Fibroblast of the aortic adventitia (primary cell): ENCODE data around the genes ABCD3 and ALG14.

DNA sequence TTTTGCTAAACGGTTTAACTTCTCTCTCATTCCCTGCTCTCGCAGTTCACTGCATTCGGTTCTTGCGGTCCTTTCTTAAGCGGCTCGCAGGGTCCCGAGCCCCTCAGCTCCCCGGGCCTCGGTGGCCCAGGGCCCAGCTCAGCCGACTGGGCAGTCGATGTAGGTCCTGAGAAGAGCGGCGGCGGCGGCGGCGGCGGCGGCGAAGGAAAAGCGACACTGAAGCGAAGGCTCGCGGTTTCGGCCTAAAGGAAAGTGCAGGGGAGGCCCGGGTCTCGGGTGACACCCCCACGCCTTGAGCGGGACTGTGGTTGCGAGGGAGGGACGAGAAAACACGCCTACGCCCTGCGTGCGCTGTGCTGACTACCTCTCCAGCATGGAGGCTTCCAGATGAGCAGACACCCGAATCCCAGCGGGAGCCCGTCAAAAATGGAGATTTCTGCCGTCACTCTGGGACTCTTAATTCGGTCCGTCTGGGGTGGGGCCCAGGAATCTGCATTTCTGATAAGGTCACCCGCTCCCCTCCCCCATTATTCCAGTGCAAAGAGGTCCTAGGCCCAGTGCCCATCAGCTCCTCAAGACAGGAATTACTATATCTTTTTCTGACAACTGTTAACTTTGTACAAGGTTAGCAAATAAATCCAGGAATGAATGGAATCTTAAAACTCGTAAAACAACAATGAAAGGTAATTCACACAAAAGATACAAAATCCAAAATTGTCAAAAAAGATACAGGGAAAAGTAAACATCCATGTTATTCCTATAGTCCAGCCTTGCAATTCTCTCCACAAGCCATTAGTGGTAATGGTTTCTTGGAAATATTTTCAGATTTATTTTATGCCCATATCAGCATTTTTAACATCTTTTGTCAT is 31.1 kb downstream of the DNTTIP2 start:
- CAGE, long polyA plus RNA = no peak

GRCh38 chr1:93871844-93872448 is 7.1 kb downstream of the DNTTIP2 start:
- CAGE, long polyA plus RNA = no peak

DNA sequence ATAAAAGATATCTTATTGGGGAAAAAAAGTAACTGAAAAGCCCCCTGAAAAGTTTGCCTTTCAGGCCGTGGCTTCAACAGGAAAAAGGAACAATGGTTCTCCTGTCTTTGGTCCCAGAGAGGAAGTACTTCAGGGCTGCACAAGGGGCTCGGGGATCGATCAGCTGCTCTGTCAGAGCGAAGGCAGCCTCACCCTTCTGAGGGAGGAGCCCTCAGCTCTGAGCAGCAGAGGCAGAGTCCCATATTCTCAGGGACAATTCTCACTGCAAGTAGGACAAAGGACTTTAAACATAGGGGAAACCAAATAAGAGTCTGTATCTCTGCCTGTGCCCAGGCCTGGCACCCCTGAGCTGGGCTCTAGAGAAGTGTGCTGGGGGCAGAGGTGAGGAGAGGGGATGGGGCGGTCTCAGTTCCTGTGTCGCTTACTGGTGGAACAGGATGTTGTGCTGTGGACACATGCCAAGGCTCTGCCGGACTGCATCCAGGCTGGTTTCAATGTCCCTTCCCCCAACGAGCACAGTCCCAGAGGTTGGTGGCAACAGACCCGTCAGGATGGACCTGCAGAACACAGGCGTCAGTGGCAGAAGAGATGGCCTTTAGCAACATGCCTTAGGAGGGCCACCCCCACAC is 76.6 kb downstream of the ABCA4 start:
- CAGE, long polyA plus RNA = no peak

GRCh38 chr1:94048204-94049226 is 72.4 kb downstream of the ABCA4 start:
- CAGE, long polyA plus RNA = no peak

- CAGE, long polyA plus RNA = no peak
Observed at GRCh38 chr1:94093805-94094393, 27.0 kb downstream of the ABCA4 start.

GRCh38 chr1:94194286-94194838 is 43.0 kb downstream of the ARHGAP29 start:
- CAGE, long polyA plus RNA = no peak

DNA sequence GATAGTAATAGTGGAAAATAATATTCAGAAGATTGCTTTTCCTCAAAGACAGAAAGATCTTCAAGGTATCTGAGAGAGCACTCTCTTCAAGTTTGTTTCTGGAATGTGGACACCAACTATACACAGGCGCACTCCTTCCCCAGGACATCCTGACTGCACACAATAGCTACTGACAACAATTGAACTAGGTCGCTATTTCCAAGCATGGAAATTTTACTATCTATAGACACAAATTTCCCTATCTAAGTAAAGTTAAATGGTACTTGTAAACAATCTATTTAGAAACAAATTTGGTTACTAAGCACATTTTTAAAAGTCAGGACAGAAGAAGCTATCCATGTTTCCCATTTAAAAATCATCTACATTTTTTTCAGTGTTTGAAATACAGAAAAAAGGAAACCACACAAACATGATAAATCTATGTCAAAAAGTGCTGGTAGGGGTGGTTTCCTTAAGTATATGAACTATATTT is 19.0 kb downstream of the ARHGAP29 start:
- CAGE, long polyA plus RNA = no peak

GRCh38 chr1:94406253-94406948 is 11.8 kb upstream of the ABCD3 start:
- CAGE, long polyA plus RNA = no peak

DNA sequence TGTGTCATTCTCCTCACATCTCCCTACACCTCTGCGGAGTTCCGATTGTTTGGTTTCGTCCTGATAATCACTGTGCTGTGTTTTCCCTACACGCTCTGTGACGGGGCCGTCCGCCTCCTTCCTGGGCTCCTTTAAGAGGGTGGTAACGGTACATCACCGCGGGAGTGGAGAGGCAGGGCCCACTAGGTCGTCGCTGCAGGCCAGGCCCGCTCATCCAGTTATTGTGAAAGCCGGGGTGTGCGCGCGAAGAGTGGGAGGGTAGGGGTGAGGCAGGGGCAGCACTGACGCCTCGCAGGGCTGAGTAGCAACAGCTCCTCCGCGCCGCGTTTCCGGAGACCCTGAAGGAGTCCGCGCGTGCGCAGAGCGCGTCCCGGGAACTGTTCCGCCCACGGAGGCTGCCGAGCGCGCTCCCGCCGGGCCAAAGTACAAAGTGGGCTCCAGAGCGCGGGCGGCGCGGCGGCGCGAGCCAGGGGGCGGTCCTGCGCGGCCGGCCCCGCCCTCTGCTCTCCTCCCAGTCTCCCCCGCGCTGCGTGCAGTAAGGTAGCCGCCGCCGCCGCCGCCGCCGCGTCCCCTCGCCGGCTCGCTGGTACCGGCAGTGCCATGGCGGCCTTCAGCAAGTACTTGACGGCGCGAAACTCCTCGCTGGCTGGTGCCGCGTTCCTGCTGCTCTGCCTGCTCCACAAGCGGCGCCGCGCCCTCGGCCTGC is at the start of gene ABCD3:
ABCD3 (plus strand) TSS at position 511 of the 706 bp plus-strand sequence.
- CAGE, long polyA plus RNA = no peak

- CAGE, long polyA plus RNA = no peak
Observed at GRCh38 chr1:94478767-94479499, 60.7 kb downstream of the ABCD3 start.

DNA sequence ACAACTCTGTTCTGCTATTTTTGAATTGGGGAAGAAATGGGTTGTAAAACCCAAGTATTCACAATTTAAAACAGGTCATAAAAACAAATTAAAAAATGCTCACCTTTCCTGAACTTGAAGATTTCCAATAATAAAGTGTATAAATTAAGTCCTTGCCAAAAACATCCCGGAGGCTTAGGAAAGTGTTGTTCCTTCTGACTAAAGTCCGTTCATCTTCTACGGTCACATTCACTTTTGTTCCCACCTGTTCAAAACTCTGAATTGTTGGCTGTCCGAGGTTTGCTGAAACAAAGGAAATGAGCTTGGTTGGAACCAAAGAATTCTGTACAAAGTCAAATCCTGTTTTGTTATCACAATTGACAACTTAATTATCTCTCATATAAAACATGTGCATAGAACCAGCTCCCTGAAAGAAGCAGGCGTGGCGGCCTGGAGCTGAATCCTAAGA is 8.5 kb downstream of the F3 start:
- CAGE, long polyA plus RNA = no peak

DNA sequence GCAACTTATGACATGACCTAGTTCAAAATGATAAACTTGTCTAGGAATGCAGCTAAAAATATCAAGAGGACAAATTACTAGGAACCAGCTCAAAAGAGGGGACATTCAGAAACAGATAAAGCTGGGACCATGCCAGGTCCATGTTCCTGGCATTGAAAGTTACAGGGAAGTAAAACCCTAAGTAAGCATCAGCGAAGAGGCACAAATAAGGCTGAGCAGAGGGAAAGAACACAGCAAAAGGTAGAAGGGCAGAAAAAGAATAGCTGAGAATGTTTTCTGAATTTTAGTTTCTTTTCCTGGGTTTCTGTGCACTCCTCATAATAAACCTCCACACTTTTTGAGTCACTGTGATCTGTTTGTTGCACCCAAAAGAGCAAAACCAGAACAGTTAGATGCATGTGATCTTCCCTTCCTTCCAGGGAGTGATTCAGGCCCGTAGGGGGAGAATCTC is 48.9 kb upstream of the F3 start:
- CAGE, long polyA plus RNA = no peak

GRCh38 chr1:94621347-94621879 is 79.9 kb upstream of the F3 start:
- CAGE, long polyA plus RNA = no peak

DNA sequence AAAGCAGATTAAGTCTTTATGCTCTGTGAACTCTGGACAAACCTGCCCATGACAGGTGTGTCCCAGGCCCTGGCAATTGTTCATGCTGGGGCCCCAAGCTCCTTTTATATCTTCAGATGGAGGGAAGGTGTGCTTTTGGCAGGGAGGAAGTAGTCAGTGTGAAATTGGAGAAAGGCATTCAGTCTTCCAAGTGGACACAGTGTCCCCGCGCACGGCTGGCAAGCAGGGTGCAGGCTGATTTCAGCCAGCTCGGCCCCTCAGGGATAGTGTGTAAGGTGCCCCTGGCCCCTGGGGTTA is 135.2 kb upstream of the F3 start:
- CAGE, long polyA plus RNA = no peak

DNA sequence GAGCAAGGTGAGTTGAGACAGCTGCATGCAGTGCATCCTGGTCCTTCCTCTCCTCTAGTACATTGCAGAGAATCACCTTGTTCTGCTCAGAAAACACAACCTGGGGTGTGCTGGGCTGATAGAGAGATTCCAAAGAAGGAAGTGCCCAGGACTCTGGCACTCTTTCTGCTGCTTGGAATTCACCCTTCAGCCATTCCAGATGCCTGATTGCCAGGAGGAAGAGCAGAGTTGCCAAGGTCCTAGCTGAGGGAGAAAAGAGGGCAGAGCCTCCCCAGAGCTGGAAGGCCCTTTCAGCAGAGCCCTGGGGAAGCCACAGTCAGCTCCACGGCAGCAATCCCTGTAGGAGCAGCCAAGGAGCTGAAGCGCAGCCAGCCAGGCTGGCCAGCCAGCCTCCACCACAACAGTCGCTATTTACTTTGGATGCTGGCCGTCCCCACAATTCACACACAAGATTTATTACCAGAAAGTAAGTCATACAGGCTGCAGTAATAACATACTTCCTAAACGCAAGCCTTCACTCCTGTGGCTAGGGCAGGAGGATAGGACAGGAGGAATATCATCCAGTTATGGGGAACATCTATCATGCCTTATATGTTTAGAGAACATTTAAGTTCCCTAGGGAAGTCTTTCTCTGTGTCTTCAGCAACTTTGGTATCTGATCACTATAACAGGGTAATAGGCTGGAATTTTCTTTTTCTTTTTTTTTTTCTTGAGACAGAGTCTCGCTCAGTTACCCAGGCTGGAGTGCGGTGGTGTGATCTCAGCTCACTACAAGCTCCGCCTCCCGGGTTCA is 36.7 kb upstream of the SLC44A3 start:
- CAGE, long polyA plus RNA = no peak

- CAGE, long polyA plus RNA = no peak
Observed at GRCh38 chr1:94820963-94821584, 917 bp downstream of the SLC44A3 start.

DNA sequence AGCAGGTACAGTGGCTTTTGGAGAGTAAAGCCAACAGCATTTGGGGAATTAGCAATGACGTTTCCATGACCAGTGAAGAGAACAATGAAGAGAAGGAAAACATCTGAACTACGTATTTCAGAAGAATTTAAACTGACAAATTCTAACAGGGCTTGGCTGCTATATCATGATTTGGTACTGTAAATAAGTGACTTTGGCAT is 26.3 kb downstream of the CNN3 start:
- CAGE, long polyA plus RNA = no peak

- CAGE, long polyA plus RNA = no peak
Observed at GRCh38 chr1:94983428-94983780, 56.5 kb upstream of the CNN3 start.

GRCh38 chr1:95002028-95002511 is 70.7 kb downstream of the ALG14 start:
- CAGE, long polyA plus RNA = no peak

DNA sequence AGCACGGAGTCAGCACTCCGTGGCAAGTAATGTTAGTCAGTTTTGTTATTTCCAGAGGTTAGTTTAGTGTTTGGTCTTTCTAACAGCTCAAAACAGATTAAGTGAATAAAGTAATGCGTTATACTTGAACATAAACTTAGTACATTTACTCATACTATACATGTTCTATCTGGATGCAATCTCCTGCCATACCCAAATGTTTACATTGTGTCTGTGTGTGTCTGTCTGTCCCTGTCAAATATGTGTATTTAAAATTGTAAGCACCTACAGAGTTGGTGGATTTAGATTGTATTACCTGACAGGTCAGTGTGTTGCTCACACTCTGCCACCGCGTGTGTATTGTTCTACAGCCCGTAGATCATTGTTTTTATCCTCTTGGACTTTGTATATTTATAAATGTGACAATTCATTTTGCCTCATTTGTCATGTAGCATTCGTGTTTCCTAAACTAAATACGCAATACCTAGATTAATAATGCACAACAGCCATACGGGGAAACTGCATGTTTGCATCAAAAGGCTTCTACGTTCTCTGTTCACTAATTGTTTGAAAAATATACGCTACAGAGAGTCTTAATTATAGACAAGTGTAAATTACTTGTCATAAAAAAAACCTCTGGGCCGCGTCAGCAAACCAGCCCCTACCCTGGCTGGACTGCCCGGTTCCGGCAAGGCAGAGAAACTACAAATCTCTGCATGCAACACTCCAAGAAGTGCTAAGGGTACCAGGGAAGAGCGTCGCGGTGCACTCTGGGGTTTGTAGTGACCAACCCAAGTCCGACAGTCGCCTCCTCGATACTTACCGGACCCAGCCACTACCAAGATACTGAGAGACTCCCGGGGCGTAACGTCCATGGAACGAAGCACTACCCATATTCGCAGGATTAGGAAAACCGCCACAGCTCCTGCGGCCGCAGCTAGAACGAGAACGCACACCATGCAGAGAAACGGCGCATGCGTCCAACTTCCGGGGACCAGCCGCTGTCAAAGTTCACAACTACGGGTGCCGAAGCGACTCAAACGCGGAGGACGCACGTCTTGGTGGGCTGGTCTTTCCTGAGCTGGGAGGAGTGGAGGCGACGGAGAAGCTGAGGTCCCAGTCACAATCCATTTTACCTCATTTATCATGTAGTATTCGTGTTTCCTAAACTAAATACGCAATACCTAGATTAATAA is at the start of gene ALG14:
ALG14 (minus strand) TSS at position 991 of the 1,175 bp plus-strand sequence.
- CAGE, long polyA plus RNA = no peak